ENCODE results near the genes VSIG10L, ETFB, NKG7, SIGLEC10 and SIGLEC8.

GRCh38 chr19:50877207-50877892, 4.1 kb downstream of the KLK2 start:
- PRO-cap, 3 experiments = peak in 1 of 3 experiments; most common plus-strand start chr19:50877609 (in 1)
- RAMPAGE, long total RNA, 2 experiments = no peak in any of the 2 experiments
- RRBS = no CpG with 5 or more reads among the region's 13 CpGs

GRCh38 chr19:51136731-51137559, 5.2 kb upstream of the SIGLEC7 start:
- PRO-cap, 3 experiments = no peak in any of the 3 experiments
- RAMPAGE, long total RNA, 2 experiments = no peak in any of the 2 experiments
- RRBS = no CpG with 5 or more reads among the region's 12 CpGs

DNA sequence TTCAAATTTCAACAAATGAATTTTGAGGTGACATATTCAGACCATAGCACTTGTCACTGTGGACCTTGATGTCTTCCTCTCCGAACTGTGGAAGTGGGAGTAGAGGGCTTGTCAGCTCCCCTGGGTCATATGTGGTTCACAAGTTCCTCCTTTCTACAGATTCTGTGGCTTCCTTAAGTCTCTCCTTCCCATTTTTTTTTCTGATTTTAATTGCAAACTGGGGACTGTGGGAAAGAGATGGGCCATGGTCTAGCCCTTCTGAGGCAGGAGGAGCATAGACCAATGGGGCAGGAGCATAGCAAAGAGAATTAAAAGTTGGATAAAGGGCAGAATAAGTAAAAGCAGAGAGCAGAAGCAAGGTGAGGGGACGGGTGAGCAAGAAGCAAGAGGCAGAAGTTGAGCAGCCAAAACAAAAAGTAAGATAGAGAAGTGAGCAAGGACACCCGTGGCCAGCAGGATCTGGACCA, 2.7 kb upstream of the SIGLEC7 start:
- PRO-cap, 3 experiments = peak in 2 of 3 experiments; most common minus-strand start position 87 of the sequence (in 2)
- RAMPAGE, long total RNA, 2 experiments = no peak in any of the 2 experiments
- RRBS = no CpG with 5 or more reads among the region's 3 CpGs

DNA sequence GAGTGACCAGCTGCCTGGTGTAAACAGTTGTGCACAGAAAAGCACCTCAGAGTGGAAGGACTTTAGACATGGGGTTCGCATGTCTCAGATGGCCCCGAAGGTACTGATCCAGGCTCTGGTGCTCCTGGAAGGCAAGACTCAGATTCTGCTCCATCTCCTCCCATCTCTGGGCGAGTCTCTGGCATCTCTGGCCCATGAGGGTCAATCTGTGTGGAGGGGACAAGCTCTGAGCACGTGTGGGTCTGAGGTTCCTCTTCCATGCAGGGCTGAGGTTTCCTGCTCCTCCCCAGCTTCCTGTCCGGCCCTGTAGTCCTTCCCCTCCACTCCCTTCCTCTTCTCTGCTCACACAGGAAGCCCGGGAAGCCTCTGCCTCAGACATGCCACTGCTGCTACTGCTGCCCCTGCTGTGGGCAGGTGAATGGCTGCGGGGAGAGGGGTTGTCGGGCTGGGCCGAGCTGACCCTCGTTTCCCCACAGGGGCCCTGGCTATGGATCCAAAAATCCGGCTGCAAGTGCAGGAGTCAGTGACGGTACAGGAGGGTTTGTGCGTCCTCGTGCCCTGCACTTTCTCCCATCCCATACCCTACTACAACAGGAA, 14.1 kb upstream of the CD33 start:
- PRO-cap, 3 experiments = no peak in any of the 3 experiments
- RAMPAGE, long total RNA, 2 experiments = no peak in any of the 2 experiments
- RRBS = 100% methylated on average over 1 of the region's 14 CpGs

GRCh38 chr19:51225933-51226580, 1.2 kb downstream of the CD33 start:
- PRO-cap, 3 experiments = no peak in any of the 3 experiments
- RAMPAGE, long total RNA, 2 experiments = no peak in any of the 2 experiments
- RRBS = no CpG with 5 or more reads among the region's 9 CpGs

GRCh38 chr19:51237732-51238591, 12.9 kb upstream of the SIGLECL1 start:
- PRO-cap, 3 experiments = no peak in any of the 3 experiments
- RAMPAGE, long total RNA, 2 experiments = no peak in any of the 2 experiments
- RRBS = no CpG with 5 or more reads among the region's 7 CpGs

DNA sequence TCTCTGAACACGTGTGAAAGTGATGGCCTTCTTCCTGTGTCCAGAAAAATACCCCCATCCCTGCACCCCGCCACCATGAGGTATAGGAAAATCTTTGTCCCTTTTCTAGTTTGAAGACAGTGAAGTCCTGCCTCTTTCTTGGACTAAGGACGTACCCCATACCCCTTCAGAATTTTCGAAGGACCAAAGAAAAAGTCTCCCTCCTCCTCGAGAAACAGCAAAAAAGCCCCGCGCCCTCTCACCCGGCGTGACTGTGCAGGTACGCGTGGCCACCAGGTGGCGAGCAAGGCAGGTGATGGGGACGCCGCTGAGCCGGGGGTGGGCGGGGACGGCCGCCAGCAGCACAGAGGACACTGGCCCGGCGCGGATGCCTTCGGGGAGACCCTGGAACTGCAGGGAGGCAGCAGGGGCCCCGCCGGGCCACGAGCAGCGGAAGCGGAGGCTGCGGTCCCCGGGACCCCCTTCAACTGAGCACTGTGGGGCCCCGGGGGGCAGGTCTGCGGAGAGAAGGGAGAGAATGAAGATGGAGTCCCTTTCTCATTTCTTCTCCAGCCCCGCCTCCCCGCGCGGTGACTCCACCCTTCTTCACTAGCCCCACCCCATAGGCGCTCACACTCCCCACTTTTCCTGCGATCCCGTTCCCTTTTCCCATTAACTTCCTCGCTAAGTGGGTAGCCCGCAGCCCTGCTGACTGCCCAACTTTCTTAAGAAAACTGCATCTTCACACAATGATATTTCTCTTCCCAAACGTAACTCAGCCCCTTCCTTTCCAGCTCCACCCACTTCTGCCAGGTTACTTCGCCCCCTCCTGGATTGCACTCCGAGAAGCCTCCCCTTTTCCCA, 3.1 kb downstream of the VSIG10L start:
- PRO-cap, 3 experiments = peak in 3 of 3 experiments; most common plus-strand start position 621 of the sequence (in 3); most common minus-strand start position 548 of the sequence (in 2)
- RAMPAGE, long total RNA, 2 experiments = start-site peak on the minus strand in 1 of 2 experiments, centred at position 536 of the sequence, 18 reads per replicate
- RRBS = 2% methylated on average over 22 of the region's 43 CpGs

DNA sequence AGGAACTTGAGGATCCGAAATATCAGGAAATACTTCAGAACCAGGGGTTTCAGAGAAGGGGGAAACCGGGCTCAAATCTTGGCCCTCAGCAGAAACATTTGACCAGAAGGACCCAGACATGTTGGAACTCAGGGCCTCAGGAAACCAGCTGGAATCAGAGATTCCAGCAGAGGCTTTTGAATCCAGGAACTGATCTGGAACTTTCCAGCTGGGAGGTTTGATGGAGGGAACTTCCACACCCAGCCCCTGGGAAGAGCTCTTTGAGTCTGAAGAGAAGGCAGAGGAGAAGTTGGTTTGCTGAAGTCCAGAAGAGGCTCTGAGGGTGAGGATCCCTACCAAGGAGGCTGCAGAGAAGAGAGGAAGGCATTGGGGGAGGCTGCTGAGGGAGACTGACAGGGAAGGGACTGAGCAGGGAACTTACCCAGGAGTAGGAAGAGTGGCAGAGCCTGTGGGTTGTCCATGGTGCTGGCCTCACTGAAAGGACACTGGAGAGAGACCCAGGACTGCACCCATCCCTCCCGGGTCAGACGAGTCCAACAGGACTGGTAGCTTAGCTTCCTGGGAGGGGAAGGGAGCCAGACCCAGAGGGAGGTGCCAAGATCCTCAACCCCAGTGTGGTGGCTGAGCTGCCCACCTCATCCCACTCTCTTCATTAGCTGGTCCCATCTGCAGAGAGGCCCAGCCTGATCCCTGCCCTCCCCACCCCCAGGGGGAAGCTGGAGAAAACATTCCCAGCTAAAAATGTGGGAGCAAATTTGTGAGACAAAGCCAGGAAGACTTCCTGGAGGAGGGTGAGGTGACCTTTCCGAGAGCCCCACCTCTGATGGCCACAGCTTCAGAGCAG, at the start of gene VSIG10L:
TSS of gene VSIG10L (minus strand) at position 476 of the 844 bp plus-strand sequence.
- PRO-cap, 3 experiments = no peak in any of the 3 experiments
- RAMPAGE, long total RNA, 2 experiments = start-site peak on the minus strand in 1 of 2 experiments, centred at position 242 of the sequence, 7 reads per replicate
- RRBS = no CpG with 5 or more reads among the region's 5 CpGs

DNA sequence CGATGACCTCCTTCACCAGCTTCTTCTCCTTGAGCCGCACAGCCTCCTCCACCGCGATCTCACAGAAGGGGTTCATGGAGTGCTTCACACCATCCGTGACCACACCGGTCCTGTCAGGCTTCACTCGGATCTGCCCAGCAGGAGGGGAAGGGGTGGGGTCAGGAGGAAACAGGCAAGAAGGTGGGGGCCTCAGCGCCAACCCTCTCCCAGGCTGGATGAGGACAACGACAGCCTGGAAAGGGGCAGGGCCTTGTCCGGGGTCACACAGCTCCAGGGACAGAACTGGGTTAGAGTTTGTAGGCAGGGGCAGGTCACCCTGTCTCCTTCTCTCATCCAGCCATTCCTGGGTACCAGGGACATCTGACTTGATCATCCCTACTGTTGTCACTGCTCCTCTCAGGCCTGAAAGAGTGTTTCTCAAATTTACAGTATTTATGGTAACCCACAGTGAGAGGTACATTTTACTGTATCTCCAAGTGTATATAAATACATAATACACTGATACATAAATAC, 12.0 kb downstream of the ETFB start:
- PRO-cap, 3 experiments = peak in 2 of 3 experiments; most common plus-strand start position 202 of the sequence (in 1); most common minus-strand start position 112 of the sequence (in 2)
- RAMPAGE, long total RNA, 2 experiments = start-site peak on the minus strand in 2 of 2 experiments, centred at positions 114 to 124 of the sequence, 202 to 261 reads per replicate
- RRBS = no CpG with 5 or more reads among the region's 10 CpGs

DNA sequence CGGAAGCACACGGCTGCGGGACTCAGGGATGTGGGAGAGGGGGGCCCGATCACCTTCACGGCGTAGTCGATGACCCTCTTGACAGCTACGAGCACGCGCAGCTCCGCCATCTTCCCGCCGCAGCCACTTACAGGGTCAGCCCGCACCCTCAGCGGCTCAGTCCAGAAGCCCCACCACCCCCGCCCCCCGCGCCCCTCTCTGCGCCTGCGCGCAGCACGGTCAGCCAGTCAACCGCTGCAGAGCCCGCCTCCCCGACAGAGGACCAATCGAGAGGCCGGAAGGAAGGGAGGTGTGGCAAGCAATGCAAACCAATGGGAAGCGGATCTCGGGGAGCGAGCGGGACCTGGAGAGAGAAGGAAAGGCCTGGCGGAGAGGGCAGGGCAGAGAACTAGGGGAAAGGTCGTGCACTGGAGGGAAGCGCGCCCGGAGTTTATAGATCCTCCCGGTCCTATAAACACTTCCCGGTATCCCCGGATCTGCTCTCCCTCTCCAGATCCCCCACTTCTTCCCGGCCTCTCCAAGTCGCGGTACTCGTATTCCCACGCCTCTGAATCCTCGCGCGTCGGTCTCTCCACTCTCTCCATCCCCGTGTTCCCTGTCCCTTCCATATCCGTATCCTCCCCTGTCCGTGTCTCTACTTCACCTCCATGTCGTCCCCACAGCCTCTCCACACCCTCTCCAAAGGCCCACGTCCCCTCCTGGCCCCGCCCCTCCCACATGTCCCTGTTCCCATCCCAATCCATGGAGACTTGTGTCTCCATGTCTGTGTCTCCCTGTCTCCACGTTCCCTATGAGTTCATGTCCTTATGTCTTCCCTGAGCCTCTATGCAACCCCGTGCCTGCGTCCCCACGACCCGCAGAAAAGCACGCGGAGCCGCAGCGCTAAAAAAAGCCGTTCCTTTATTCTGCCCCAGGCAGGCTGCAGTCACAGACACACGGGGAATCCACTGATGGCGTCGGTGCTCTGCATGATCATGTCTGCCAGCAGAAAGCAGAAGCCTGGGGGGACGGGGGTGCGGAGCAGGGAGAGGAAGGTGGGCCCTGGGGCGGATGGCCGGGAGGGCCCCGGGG, at the start of gene ETFB:
TSS of gene ETFB (minus strand) at position 172 of the 1,071 bp plus-strand sequence.
- PRO-cap, 3 experiments = peak in 3 of 3 experiments; most common plus-strand start position 383 of the sequence (in 3); most common minus-strand start position 129 of the sequence (in 3)
- RAMPAGE, long total RNA, 2 experiments = start-site peak on the plus strand in 1 of 2 experiments, centred at position 333 of the sequence, 9 reads per replicate; start-site peak on the minus strand in 2 of 2 experiments, centred at positions 136 to 151 of the sequence, 463 to 779 reads per replicate
- RRBS = no CpG with 5 or more reads among the region's 72 CpGs

GRCh38 chr19:51372405-51373430, at the start of gene NKG7:
Gene NKG7 (minus strand): TSS chr19:51372654.
- PRO-cap, 3 experiments = no peak in any of the 3 experiments
- RAMPAGE, long total RNA, 2 experiments = no peak in any of the 2 experiments
- RRBS = no CpG with 5 or more reads among the region's 11 CpGs

DNA sequence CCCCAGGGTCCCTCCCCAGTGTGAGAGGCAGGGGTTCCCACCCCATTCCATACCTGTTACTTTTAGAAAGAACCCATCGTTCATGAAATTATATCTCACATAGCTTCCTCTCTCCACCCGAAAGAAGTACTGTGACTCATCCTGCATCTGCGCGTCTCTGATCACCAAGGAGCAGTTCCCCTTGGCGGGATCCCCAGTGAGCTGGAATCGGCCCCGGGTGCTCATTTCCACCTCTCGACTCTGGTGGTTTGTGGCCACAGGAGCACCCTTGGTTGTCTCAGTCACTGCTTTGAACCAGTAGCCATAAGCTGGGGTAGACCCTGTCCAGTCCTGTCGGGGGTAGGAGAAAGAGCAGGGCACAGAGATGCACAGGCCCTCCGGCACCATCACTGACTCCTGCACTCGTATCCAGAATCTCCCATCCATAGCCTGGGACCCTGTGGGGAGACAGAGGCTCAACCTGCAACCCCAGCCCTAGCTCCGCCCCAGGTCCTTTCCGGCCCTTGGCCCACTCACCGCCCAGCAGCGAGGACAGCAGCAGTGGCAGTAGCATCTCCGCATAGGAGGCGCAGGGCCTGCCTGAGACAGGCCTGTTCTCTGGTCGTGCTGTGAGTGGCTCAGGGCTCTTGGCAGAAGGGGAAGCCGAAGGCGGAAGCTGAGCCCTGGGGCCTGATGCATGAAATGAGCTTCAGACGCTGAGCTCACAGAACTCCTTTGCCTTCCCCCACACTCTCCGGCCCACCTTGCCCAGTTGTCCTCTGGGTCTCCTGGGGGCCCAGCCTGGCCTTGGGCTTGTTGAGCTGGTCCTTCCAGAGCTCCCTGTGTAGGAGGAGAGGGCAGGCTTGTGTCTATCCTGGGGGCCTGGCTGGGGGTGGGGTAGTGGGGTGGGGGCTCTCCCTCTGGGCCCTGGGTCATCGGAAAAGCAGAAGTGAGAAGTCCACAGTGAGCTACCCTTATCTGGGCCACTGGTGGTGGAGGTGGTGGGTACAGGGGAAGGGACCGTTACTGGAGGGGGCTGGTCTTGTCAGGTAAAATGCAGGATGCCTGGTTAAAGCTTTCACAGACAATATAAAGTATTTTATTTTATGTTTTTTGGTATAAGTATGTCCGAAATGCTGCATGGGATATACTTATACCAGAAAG, at the start of gene SIGLEC10:
TSS of gene SIGLEC10 (minus strand) at position 614 of the 1,143 bp plus-strand sequence.
- PRO-cap, 3 experiments = no peak in any of the 3 experiments
- RAMPAGE, long total RNA, 2 experiments = start-site peak on the minus strand in 1 of 2 experiments, centred at position 588 of the sequence, 10 reads per replicate
- RRBS = 40% methylated on average over 2 of the region's 25 CpGs

DNA sequence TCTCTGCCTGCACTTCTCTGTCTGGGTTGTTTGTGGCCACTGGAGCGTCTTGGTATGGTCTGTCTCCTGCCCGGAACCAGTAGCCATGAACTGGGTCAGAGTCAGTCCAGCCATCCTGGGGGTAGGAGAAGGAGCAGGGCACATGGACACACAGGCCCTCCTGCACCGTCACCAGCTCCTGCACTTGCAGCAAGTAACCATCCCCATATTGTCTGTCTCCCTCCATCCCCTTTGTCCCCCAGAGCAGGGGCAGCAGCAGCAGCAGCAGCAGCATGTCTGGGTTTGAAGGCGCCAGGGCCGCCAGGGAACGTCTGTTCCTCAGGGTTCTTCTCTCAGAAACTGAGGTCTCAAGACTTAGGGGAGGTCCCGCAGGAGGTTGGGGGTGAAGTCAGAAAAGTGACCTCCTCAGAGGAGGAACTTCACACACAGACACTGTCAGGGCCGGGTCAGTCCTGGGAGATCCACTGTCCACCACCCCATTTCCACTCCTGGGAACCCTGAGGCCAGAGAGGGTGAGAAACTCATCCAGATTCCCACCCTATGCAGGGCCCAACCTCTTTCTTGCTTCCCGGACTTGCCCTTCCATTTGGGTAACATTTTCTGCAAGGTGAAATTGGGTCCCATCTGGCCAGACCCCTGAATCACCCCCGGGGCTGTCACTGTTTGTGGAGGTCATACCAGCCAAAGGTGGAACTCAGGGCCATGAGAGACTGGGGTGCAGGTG, at the start of gene SIGLEC8:
TSS of gene SIGLEC8 (minus strand) at position 341 of the 724 bp plus-strand sequence.
- PRO-cap, 3 experiments = no peak in any of the 3 experiments
- RAMPAGE, long total RNA, 2 experiments = no peak in any of the 2 experiments
- RRBS = no CpG with 5 or more reads among the region's 10 CpGs

GRCh38 chr19:51473195-51473638, 15.0 kb upstream of the SIGLEC8 start:
- PRO-cap, 3 experiments = no peak in any of the 3 experiments
- RAMPAGE, long total RNA, 2 experiments = no peak in any of the 2 experiments
- RRBS = no CpG with 5 or more reads among the region's 3 CpGs

DNA sequence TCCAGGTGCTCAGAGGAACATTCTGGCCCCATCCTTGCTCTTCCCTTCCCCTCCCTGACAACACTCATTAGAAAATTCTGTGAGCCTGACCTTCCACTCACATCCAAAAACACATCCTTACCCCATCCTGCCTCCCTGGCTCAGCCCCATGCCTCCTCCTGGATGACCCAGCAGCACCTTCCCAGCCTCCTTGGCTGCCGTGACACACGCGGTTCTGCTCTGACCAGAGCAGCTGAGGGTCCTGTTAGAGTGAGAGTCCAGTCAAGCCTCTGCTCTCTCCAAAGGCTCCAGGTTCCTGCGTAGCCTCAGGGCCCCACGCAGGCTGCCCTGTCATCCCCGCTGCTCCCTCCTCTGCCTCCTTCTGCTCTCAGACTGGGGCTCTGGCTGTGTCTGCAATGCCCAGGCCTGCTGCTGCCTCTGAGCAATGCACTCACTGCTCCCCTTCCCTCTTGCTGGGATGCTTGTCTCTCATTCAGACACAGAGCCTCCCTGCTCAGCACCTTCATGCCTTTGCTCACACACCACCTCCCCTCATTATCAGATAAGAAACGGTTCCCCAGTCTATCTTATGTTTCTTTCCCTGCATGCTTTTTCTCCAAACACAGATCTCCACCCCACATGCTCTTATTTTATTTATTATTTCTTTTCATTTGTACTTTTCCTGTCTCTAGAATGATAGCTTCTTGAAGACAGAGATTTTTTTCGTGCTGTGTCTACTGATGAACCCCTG, 10.1 kb upstream of the SIGLEC6 start:
- PRO-cap, 3 experiments = no peak in any of the 3 experiments
- RAMPAGE, long total RNA, 2 experiments = no peak in any of the 2 experiments
- RRBS = no CpG with 5 or more reads among the region's 8 CpGs

- PRO-cap, 3 experiments = peak in 2 of 3 experiments; most common plus-strand start chr19:51599289 (in 2); most common minus-strand start chr19:51599017 (in 2)
- RAMPAGE, long total RNA, 2 experiments = start-site peak on the plus strand in 1 of 2 experiments, at chr19:51599232-51599286 at its widest, 46 reads per replicate
- RRBS = no CpG with 5 or more reads among the region's 7 CpGs
Measured at GRCh38 chr19:51598985-51599367, 27.9 kb downstream of the ZNF175 start.

DNA sequence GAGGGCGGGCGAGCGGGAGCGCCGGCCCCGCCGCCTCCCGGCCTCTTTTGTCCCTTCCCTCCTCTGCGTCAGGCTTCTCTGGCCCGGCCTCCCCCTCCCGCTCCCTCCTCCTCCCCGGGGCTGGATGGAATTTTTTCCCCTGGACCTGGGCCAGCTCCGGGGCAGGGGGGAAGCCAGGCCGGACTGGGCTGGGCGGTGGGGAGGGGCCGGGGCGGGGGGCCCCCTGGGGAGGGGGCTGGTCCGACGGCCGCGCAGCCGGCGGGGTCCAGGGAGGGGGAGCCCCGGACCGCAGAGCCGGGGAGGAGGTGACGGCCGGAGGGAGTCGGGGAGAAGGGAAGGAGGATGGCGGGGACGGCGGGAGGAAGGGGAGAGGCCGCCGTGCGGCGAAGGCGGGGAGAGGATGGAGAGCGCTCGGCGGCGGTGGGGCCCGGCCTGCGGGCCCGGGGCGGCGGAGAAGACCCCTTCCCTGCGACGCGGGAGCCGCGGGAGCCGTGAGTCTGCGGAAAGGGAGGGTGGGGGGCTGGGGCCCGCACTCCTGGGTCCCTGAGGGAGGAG, 4.0 kb upstream of the SPACA6 start:
- PRO-cap, 3 experiments = peak in 3 of 3 experiments; most common plus-strand start position 153 of the sequence (in 3); most common minus-strand start position 49 of the sequence (in 3)
- RAMPAGE, long total RNA, 2 experiments = start-site peak on the plus strand in 1 of 2 experiments, centred at position 286 of the sequence, 44 reads per replicate
- RRBS = 2% methylated on average over 15 of the region's 54 CpGs

GRCh38 chr19:51692115-51693137, 704 bp upstream of the SPACA6 start:
- PRO-cap, 3 experiments = no peak in any of the 3 experiments
- RAMPAGE, long total RNA, 2 experiments = no peak in any of the 2 experiments
- RRBS = 68% methylated on average over 19 of the region's 28 CpGs

DNA sequence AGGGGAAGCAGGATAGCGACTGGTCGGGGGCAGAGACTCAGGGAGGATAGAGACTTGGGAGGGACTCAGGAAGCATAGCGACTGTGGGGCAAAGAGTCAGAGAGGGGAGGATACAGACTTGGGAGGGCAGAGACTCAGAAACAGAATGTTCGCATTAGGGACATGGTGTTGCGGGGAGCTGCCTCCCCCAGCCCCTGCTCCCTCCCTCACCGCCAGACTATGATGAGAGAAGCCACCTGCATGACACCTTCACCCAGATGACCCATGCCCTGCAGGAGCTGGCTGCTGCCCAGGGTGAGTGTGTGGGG, 1.1 kb downstream of the SPACA6 start:
- PRO-cap, 3 experiments = no peak in any of the 3 experiments
- RAMPAGE, long total RNA, 2 experiments = no peak in any of the 2 experiments
- RRBS = no CpG with 5 or more reads among the region's 6 CpGs

- PRO-cap, 3 experiments = no peak in any of the 3 experiments
- RAMPAGE, long total RNA, 2 experiments = no peak in any of the 2 experiments
- RRBS = no CpG with 5 or more reads among the region's 2 CpGs
Measured at GRCh38 chr19:51697014-51697291, 3.8 kb downstream of the SPACA6 start.